ENCODE measurements around a stretch of chr12.

DNA sequence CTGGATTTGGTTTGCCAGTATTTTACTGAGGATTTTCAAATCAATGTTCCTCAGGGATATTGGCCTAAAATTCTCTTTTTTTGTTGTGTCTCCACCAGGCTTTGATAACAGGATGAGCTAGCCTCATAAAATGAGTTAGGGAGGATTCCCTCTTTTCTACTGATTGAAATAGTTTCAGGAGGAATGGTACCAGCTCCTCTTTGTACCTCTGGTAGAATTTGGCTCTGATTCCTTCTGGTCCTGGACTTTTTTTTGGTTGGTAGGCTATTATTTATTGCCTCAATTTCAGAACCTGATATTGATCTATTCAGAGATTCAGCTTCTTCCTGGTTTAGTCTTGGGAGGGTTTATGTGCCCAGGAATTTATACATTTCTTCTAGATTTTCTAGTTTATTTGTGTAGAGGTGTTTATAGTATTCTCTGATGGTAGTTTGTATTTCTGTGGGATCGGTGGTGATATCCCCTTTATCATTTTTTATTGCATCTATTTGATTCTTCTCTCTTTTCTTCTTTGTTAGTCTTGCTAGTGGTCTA lies 76.5 kb downstream of the SLC38A1 start:
- PRO-cap = no peak

- PRO-cap = bidirectional peak, plus-strand start at chr12:46267954, minus-strand start at chr12:46267683
Measured at GRCh38 chr12:46267906-46268045, 1.1 kb downstream of the SLC38A1 start.

- PRO-cap = no peak
Measured at GRCh38 chr12:46376562-46377081, 4.0 kb upstream of the SLC38A2 start.

- PRO-cap = unidirectional peak, minus-strand start at chr12:46473706
Measured at GRCh38 chr12:46473414-46474048, 101.0 kb upstream of the SLC38A2 start.

DNA sequence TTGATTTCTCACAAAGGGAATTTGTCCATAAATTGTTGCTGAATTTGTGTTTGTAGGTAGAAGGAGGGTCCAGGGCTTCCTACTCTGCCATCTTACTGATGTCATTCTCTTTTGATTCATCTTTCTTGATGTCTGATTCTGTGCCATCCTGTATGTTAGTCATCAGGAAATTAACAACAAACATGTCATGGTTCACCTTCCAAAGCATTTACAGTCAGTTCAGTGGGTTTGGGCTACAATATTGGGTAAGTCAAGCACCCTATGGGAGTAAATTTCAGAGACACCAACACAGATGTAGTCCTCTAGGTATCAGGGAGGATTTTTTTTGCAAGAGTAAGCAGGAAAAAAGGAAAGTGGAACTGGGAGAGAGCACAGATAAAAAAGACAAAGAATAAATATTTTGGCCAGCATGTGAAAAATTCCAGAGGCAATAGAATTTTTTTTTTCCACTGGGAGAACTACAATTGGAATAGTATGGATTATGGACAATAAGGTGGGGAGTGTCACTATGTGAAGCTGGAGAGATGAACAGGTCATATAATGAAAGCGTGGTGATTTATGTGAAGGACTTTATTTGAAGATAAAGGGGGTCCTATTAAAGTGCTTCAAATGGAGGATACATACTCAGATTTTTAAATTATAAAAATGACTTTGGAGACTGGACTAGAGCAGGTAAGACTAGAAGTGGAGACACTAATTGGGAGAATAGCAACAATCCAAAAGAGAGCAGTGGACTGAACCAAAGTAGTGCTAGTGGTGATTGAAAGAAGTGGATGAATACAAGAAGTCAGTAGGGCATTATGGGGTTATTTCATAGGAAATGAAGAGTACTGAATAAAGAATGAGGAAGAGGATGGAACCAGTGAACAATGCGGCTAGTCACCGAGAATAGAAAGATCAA lies 135.5 kb upstream of the SLC38A2 start:
- PRO-cap = no peak

DNA sequence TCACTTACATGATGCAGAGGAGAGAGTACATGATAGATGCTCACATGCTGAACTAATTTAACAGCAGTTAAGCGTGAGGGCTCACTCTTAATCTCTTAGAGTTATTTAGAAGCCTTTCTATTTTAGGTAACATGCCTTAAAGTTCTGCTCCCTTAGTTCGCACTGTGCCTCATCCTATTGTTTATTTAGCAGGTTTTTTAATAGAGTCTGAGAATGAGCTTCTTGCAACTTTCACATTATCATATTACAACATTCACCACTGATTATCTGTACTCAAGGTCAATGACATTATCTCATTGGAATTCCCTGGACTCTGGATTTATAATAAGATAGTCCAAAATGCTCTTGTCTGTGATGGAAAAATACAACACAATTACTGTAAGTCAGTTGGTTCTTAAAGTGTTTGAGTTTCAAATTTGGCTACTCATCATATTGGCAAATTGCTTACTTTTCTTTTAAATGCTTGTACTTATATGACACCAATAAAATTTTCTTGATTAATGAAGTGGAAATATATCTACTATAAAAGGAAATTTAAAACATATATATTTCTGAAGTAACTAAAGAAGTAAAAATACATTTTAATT lies 183.6 kb upstream of the SLC38A2 start:
- PRO-cap = no peak

- PRO-cap = no peak
Measured at GRCh38 chr12:46617355-46617574, 208.5 kb downstream of the SLC38A4 start.

DNA sequence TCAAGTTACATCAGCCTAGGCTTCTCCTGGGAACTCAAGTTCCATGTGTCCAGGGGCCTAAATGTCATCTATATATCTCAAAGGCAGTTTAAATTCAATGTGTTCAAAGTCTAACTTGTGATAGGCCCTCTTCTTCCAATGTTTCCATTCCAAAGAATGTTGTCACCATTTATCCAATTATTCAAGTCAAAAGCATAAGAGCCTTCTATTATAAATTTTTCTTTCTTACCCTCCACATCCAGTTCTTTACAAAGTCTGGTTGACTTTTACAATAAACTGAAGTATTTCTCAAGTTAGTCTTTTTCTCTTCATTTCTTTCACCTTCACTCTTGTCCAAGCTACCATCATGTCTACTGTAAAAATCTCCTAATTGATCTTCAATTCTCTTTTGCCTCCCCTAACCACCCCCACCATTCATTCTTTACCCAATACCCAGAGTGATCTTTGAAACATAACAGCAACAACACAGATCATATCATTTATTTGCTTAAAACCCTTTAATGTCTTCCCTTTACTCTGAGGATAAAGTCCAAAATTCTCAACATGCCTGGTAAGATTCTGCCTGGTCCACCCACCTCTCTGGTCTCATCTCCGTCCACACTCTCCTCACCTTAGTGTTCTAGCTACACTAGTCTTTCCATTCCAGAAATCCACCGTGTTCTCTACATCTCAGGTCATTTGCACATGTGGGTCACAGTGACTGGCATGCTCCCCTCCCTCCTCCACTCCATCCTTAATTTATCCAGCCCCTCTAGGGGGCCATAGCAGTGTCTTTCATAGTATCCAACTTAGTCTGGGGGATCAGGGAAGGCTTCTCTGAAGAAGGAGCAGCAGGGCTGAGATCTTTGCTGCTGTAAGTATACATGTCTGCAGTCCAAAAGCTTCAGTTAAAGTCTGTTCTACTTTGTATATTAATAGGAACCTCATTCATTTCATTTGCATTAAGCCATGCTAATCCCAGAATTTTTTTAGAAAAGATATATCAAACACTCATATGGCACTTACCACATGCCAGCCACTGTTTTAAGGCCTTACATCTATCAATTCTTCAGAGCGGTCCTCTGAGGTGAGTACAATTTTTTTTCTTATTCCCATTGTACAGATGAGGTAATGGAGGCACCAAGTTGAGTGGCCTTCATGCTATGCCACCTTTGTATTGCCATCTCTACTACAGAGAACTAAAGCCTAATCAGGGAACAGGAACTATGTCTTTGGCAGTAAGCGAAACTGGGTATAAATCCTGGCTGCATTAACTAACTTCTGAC lies 27.6 kb downstream of the SLC38A4 start:
- PRO-cap = no peak

GRCh38 chr12:46938046-46938762 lies 112.4 kb upstream of the SLC38A4 start:
- PRO-cap = no peak

GRCh38 chr12:47035262-47036015 lies 44.0 kb upstream of the PCED1B start:
- PRO-cap = no peak

DNA sequence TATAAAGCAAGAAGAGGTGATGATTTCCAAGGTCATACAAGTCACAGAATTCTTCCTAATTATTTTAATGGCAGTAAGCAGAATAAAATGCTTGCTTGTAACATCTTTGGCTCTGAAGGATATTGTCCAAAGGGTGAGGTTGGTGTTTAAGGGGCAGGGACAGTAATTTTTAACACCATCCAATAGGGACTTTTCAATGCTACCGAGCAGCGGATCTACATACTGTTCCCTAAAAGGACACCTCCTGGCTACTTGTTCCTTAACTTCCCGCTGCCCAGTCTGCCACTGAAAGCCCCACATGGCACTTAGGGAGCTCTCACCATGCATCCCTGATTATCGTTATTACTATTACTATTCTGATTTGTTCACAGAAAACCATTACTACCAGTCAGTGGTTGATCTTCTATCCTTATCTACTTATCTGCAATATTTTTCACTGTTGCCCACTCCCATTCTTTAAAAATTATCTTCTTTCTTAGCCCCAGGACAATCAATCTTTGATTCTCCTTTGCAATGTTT lies 4.0 kb upstream of the PCED1B start:
- PRO-cap = no peak

DNA sequence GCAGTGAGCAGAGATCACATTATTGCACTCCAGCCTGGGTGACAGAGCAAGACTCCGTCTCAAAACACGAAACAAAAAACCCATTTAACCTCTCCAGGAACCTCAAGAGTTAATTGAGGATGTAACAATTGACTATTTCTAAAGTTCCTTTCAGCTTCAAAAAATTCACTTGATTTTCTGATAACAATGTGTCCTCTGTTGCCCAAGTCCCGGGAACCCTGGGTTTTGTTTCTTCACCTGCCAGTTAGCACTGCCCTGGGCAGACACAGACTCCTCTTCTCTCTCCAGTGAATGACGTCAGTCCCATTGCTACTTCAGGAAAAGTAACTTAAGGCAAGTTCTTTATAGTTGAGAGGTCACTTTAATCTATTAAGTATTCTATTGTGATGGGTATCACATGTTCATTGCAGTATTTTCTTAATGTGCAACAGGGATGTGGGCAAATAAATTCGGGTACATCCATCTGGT lies 5.4 kb upstream of the AMIGO2 start:
- PRO-cap = no peak

- PRO-cap = no peak
Measured at GRCh38 chr12:47185229-47185483, 105.4 kb upstream of the AMIGO2 start.

DNA sequence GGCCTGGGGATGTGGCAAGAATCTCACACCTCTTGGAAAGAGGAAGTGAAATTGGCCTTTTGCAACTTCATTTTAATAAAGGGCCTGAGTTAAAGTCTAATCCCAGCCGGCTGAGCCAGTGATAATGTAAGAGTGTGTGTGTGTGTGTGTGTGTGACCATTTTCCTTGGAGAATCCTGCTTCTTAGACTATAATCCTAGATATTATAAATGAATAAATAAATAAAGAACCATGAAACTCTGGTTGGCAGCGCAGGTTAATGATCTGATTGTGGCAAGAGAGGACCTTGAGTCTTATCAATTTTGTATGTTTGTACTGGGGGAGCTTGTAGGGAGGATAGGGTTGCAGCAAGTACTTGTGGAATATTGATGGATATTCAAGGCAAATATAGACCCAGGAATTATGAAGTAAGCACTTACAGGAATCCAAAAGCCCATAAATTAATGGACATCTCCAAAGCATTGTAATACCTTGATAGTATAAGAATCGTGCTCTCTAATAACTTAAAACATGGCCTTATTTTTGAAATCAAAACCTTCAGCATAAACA lies 233.2 kb upstream of the AMIGO2 start:
- PRO-cap = no peak

DNA sequence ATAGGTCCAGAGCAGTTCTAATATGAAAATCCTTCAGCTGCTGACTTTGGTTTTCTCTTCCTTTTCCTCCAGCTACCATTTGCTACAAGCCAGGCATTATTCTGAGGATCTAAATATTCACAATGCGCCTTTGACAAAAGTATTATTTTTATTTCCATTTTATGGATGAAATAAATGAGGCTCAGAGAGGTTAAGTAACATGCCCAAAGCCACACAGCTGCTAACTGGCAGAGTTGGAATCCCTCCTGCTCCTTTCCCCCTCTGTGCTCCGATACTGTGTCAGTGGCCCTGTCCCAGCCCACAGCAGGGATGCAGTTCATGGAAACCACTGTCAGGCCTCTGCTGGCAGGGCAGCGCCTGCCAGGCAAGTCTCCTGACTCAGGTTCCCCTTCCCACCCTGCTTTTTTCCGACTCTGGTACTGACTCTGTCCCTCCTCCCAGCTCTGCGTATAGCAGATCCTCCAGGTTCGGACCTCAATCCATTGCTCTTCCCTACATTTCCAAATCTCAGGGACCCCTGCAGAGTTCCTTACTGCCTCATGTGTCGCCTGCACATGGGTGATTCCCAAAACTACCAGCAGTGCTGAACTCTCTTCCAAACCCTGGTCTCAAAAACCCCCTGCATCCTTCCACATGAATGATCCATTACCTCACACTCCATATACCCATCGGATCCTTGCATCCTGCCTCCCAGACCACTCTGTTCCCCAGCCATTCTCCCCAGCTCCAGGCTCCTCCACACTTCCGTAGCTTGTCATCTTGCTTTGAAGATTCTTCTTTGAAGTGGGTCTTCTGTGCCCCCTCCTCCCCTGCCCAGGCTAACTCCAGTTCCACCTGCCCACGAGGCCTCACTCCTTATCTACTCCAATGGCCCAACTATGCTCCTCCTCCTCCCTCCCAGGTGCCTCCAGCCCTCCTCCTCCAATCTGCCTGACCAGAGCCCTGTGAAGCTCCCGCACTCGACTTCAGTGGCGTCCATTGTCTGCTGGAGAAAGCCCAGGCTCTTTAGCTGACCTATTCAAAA lies 14.0 kb downstream of the RAPGEF3 start:
- PRO-cap = no peak

DNA sequence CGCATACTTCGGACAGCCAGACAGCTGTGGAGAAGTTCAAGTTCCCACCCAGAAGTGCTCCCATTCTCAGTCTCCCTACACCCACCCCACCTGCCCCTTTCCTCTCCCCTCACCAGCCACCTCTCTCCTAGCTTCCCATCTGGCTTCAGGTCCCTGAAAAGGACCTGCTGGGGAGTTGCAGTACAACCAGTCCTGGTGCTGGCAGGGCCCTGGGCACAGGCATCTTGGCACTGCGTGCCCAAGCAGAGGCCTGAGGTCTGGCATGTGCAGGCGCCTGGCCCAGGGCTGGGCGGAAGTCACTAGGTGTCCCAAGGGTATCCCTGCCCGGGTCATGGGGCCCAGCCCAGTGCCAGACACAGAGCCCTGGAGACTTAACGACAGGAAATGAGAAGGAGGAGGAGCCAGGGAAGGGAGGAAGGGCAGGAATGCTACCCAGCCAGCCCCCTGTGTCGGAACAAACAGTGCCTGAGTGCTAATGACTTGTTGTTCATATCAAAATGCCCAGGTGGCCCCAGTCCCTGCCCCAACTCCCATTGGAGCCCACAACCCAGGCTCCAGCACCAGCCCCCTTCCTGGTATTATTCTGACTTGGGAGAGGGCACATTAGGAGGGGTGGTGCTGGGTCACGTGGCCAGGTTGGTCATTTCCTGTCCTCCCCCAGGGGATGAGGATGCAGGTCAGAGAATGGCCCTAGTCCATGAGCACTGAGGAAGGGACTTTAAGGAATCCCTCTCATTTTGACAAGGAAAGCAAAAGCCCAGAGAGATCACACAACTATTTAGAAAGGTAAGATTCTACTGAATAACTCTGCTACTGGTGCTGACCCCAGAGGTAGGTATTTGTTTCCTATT lies 5.2 kb downstream of the RAPGEF3 start:
- PRO-cap = bidirectional peak, plus-strand start at position 698 of the sequence, minus-strand start at position 580 of the sequence

GRCh38 chr12:47774002-47774273 lies 900 bp downstream of the SLC48A1 start:
- PRO-cap = no peak

- PRO-cap = no peak
Measured at GRCh38 chr12:47807417-47807904, 12.2 kb downstream of the HDAC7 start.

GRCh38 chr12:47820956-47821661 lies 1.4 kb upstream of the HDAC7 start:
- PRO-cap = no peak

- PRO-cap = no peak
Measured at GRCh38 chr12:47824155-47824931, 4.6 kb upstream of the HDAC7 start.

Data from ascending aorta (tissue), 1 donor.